Diencephalon (tissue), 2 donors: ENCODE measurements around the genes SH3BGR, FAM3B and RIPK4.

- RAMPAGE, long total RNA = no peak
Observed at GRCh38 chr21:39451262-39452442, at the start of gene SH3BGR. TSS of gene SH3BGR (plus strand) at chr21:39451970.

- RAMPAGE, long total RNA = no peak
Observed at GRCh38 chr21:39643940-39644445, 31.3 kb downstream of the B3GALT5 start.

- RAMPAGE, long total RNA = no peak
Observed at GRCh38 chr21:39788378-39788955, 43.5 kb downstream of the IGSF5 start.

DNA sequence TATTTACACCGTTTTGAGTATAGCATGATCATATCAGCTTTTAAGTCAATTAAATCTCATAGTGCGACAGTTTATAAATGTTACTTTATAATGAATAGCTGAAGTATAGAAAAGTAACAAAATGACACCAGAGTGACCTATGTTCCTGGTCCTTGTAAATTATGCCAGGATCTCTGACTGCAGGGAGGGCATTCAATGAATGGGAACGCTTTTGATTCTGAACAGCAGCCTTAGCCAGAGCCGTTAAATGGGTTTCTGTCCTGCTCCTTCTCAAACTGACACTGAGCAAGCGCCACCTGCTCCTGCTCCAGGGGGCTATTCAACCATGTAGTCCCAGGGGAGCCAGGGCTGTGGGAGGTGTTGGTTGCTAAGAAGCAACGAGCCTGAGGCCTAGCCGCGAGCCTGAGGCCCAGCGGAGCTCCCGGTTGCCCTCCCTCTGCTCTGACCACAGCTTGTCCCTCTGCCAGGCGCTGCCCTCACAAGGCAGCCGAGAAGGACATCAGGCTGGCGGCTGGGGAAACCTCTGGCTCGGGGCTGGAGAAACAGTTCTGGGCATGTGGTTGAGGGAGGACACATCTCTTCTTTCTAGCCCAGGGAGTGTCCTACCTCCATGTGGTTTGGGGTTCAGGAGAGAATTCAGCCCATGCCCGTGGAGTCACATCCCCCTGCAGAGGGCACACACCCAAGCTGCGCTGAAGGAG is 17.9 kb downstream of the PCP4 start:
- RAMPAGE, long total RNA = no peak

DNA sequence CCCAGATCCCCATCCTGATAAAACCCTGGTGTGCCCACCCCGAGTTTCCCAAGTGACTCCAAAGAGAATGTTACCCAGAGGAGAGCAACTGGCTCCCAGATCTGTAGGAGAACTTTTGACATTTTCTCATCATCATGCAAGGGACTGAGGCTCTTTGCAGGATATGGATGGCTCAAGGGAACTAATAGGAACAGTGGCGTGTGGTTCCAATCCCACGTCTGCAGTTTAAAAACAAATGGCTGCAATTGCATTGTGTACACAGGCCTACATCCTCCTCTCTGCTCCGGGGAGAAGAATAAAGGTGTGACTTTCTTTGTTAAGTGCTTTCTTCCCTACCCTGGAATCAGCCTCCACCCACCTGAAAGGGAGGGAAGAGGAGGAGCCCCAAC is 12.0 kb upstream of the BACE2 start:
- RAMPAGE, long total RNA = no peak

DNA sequence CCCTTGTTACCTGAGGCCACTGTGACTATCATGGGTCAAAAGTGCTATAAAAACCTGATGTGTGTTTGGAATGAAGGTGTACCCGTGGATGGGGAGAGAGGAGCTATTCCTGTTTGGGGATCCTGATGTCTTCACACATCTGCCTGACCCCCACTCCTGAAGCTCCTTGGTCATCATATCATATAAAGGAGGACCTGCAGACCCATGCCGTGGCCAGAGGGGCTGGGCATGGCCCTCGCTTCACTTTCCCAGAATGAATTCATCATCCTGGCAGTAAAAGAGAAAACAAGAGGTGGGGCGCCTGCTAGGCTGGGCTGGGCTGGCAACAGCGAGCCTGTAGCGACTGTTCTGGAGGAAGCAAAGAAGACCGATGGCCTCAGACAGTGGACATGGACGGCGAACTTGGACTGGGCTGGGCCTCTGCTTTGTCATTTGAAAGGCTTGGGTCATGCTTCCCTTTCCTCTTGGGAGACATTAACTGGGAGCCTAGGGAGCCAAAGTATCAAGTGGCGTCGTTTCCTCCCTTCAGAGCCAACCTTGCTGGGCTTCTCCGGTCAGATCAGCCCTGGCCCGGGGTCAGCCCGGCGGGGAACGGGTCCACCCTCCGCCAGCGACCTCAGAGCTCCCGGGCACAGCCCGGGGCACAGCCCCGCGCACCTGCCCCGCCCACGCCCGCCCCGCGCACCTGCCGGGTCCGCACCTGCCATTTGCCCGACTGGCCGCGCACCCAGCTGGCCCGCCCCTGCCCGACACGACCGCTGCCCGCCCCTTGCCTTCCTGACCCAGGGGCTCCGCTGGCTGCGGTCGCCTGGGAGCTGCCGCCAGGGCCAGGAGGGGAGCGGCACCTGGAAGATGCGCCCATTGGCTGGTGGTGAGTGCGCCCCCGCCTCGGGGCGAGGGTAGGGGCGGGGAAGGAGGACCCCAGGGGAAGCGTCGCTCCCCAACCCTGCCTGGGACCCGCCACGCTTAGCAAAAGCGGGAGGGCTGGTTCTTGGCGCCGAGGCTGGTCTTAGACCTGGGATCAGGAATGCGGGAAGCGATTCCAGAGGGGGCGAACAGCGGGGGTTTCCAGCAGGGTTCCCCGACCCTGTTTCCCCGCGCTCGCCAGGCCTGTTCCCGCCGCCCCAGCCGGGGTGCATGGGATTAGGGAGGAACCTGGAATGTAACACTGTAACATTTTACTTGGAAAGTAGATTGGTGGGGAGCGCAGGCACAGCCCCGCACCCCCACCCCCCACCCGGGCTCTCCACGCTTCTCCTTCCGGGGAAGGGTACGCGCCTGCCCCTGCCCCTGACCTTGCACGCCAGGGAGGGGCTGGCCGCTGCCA is at the start of gene FAM3B:
TSS of gene FAM3B (plus strand) at position 774 of the 1,327 bp plus-strand sequence.
- RAMPAGE, long total RNA = start-site peak on the plus strand centred at position 790 of the sequence, 90 bp wide, 8 and 11 reads in 2 replicates

DNA sequence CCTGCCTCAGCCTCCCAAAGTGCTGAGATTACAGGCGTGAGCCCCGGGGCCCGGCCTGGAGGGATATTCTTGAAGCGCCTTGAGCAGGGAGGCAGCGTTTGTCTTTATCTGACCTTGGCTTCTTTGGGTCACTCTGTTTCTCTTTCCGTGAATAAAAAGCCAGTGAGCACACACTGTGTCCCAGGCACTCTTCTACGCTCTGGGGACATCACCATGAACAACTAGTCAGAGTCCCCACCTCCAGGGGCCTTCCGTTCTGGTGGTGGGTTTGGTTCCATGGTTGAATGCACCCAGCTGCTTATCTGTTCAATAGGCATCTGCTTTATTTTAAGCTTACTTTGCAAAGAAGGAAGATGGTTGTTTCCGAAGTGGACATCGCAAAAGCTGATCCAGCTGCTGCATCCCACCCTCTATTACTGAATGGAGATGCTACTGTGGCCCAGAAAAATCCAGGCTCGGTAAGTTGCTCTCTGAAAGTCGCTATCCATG is 5.7 kb downstream of the MX1 start:
- RAMPAGE, long total RNA = no peak

DNA sequence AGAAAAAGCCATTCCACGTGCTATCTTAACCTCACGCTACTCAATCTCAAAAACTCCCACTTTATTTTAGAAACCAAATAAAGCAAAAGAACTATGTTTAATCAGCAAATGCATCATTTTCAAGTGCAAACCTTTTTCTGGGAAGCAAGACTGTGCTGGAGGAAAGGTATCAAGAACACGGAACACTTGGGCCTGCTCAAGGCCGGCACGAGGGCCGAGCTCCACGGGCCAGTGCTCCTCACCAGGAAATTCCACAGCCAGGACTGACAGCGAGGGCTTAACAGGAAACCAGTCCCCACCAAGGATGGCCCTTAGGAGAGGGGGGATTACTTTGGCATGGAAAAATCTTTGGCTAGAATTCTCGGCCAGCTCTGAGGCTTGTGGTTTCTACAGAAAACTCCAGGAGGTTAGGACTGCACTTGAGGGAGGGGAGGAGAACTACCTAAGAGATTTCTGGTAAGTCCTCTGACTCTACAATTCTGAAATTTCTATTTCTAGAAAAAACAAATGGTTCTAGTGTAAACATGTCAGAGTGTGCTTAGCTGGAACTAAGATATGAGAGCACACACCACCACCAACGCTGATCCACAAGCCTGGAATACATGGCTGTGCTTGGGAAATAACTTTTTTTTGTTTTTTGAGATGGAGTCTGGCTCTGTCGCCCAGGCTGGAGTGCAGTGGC is 22.1 kb downstream of the TMPRSS2 start:
- RAMPAGE, long total RNA = no peak

DNA sequence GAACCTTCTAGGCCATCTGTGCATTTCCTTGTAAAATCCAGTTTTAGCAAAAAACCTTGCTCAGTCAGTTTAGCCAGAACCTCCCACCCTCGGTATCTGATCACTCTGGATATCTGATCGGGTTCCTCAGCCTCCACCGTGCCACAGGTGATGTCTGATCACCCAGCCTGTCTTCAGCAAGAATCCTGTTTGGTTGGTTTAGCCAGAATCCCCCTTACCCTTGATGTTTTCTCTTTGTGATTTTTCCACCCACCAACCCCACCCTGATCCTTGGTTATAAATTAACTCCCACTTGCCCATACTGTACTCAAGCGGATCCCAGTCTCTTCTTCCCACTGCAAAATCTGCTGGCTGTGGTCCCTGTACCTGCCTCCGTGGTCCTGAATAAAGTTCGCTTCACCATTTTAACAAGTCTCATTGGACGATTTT is 8.6 kb downstream of the TMPRSS2 start:
- RAMPAGE, long total RNA = no peak

GRCh38 chr21:41506958-41507418 is 970 bp downstream of the TMPRSS2 start:
- RAMPAGE, long total RNA = no peak

DNA sequence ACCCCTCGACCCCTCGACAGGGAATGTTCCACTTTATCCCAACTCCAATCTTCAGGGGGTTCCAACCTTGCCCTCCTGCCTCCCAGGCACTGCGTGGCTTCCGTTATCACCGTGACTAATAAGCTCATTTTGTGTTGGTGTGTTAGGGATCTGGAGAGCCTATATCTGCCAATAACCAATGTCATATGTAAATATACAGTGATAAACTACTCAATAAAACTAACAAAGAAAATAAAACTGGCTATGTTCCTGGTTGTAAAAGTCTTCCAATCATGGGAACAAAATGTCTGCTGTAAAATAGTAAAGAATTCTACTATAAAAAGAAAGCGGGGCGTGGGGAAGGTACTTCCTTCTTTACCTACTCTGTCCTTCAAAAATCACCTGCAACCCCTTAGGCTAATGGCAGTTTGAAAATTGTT is 18.3 kb upstream of the TMPRSS2 start:
- RAMPAGE, long total RNA = no peak

DNA sequence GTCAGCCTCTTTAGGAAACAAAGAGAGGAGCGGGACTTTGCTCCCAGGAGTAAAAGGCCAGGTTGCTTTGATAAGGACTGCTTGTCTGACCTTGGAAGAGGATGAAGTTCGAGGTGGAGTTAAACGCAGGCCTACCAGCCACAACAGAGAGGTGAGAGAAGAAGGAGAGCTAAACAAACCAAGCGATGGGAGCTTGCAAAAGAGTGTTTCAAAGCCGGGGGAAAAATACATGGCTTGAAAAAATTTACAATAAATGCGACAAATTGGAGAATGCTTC is 50.0 kb upstream of the TMPRSS2 start:
- RAMPAGE, long total RNA = no peak

DNA sequence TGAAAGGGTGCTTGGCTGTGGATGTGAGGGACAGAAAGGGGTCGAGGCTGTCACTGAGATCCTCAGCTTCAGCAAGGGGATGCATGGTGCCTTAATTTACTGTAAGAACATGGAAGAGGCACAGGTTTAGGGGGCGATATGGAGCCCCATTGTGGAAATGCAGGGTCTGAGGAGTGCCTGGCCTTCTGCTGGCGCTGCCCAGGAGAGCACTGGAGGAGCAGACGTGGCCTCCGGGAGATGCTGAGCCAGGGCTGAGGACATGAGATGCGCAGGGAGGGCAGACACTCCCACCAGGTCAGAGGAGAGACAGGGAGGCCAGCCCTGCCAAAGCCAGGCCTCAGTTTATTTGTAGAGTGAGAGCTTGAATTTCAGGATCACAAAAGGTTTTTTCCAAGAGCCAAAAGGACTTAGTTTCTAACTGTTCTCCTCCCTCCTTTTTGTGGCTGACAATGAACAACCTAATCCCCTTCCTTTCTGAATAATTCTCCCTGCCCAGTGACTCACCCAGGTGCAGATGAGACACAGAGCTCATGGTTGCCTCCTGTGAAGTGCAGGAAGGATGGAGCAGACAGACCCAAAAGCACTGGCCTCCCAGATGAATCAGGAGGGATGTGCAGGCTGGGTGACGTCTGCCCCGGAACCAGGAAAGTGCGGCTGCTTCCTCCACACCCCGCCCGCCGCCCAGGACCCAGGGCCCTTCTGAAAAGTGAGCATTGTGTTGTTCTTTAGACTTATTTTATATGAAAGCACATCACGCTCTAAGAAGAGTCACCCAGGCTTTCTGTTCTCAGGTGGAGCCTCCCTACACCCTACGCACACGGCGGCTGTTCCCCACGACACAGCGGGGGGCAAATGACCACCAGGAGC is 73.0 kb upstream of the TMPRSS2 start:
- RAMPAGE, long total RNA = no peak

DNA sequence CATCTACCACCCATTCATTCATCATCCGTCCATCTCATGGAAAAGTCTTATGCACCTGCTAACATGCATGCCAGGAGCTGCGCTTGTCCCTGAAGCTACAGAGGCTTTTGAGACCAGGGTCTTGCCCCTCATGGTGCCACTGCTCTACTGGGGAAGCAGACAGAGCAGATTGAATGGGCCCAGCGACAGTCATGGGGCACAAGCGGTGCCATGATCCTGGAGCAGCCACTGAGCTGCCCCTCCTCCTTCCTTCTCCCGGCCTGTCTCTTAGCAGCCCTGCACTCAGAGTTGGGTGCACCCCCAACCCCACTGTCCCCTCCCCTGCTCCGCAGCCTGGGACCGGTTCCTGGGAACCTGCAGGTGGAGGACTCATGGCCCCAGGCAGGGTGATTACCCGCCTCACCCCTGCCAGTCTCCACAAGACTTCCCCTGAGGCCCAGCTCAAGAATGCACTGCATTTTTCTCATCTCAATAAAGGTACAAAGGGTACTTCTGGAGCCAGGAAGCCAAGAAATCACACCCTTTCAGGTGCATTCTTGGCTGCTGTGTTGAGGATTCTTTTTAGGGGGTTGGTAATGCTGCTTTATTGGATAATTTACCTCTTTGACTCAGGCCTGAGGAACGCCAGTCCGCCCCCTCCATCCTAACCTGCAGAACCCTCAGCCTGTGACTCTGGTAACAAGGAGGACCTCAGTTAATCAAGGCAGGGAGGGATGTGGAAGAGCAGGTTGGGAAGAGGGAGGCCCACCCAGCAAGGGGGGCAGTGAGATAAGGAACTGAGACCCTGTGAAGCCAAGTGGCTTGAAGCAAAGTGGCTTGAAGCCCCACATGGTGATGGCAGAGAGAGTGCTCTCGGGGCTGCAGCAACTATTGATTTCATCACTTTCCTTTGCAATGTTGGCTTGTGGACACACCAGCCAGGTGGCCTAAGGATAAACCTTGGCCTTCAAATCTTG is 126.3 kb upstream of the TMPRSS2 start:
- RAMPAGE, long total RNA = no peak

DNA sequence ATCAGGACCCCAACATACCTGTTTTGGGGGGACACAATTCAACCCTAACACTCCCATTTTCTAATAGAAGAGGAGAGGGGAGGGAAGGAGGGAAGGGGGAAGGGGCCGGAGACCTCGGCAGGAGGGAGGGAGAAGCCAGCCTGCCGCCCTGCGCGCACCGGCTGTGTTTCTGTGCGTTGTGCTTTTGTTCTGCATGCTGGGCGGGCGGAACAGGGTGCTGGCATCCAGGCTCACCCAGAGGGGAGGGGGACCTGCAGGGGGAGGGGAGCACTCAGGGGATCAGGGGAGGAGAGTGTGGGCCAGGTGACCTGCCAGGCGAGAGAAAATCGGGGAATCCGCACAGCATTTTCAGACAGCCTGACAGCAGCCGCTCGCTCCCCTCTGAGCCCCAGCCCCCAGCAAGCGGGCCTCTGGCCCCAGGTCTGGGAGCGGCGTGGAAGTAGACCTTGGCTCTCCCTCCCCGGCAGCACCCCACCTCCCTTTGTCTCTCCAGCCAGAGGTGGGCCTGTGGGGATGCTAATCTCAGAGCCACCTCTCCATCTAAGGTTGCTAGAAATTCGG is 54.6 kb downstream of the RIPK4 start:
- RAMPAGE, long total RNA = no peak

DNA sequence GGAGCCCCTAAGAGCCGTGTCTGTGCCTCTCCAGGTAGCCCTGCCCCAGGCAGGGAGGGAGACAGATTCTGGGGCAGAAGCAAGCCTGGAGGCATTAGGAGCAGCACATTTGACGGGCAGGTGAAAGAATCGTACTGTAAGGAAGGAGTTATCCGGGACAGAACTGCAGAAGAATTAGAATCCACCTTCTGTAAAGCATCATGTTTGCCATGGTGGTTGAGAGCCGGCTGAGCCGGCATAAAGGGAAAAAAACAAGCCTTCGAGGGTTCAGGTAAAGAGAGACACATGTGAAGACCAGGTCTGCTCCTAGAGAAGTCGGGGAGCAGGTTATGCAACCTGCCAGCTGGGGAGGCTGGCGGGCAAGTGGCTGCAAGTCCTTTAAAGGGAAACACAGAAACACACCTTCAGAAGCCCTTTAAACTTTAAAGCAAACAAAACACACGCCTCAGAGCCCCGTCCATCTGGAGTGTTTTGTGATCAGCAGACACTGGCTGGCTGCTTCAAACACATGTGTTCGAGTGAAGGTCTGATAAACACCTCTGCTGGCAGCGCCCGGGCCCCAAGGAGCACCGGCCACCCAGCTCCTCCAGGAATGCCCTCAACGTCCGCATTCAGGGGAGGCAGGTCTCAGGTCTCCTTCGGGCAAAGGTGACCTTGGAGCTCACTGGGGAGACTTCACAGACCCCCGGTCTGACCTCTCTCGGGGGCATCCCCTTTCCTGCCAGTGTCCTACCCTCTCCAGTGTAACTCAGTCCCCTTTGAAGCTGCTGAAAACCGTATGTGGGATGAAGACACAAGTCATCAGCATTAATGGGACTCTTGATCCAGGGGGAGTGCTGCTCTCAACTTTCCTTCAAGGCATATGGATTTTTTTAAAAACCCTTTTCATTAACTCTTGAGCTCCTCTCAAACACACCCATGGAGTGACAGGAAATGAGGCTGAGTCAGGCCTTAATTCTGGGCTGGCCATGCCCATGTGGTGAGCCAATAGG is 15.2 kb downstream of the RIPK4 start:
- RAMPAGE, long total RNA = no peak

DNA sequence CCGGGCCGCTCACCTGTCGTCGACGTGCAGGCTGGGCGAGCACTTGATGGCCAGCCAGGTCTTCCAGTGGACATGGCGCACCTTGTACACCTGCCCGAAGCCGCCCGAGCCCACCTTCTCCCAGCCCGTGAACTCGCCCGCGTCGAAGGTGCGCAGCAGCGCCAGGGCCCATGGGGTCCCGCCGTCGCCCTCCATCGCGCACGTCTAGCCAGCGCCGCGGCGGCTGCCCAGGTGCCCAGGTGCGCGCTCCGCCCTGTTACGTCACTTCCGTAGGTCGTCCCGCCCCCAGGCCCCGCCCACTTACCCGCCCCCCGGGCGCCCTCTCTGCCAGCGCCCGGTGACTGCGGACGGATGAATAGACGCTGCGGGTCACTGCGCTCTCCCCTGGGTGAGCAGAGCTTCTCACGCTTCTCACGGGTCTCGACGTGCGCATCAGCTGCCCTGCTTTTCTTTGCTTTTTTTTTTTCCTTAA is at the start of gene RIPK4:
TSS of gene RIPK4 (minus strand) at position 206 of the 472 bp plus-strand sequence.
- RAMPAGE, long total RNA = no peak

DNA sequence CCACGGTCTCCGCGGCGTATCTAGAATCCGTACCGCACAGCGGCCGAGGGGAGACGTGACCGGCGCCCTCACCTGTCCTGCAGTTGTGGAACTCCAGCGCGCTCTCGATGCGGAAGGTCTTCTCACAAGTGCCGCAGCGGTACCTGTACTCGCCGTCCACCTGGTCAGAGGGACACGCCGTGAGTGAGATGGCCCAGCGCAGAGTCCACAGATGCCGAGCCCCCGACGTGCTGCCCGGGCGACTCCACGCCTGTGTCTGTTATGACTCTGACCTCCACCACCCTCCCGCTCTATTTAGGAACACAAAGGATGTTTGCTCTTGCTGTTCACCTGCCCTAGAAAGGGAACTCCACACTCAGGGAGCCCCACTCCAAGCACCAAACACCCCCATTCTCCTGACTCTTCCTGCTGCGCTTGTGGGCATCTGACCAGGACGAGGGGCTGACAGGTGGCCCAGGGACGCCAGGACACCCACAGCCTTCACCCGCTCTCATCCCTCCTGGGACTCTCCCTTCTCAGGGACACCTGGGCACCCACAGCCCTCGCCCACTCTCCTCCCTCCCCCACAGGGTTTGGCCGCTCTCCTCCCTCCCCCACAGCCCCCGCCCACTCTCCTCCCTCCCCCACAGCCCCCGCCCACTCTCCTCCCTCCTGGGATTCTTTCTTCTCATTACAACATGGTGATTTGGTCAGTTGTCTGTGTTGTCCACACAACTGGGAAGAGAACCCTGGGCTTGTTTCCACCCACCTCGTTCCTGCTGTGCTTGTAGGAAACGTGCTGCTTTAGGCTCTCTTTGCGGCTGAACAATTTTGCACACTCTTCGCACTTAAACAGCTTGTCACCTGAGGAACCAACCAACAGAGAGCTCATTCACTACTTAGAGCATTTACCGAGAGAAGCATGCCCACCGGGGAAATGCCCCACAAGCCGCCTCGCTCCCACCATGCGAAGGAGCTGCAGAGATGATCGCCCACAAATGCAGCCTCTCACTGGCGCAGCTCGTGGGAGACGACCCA is 43.5 kb downstream of the PRDM15 start:
- RAMPAGE, long total RNA = no peak

DNA sequence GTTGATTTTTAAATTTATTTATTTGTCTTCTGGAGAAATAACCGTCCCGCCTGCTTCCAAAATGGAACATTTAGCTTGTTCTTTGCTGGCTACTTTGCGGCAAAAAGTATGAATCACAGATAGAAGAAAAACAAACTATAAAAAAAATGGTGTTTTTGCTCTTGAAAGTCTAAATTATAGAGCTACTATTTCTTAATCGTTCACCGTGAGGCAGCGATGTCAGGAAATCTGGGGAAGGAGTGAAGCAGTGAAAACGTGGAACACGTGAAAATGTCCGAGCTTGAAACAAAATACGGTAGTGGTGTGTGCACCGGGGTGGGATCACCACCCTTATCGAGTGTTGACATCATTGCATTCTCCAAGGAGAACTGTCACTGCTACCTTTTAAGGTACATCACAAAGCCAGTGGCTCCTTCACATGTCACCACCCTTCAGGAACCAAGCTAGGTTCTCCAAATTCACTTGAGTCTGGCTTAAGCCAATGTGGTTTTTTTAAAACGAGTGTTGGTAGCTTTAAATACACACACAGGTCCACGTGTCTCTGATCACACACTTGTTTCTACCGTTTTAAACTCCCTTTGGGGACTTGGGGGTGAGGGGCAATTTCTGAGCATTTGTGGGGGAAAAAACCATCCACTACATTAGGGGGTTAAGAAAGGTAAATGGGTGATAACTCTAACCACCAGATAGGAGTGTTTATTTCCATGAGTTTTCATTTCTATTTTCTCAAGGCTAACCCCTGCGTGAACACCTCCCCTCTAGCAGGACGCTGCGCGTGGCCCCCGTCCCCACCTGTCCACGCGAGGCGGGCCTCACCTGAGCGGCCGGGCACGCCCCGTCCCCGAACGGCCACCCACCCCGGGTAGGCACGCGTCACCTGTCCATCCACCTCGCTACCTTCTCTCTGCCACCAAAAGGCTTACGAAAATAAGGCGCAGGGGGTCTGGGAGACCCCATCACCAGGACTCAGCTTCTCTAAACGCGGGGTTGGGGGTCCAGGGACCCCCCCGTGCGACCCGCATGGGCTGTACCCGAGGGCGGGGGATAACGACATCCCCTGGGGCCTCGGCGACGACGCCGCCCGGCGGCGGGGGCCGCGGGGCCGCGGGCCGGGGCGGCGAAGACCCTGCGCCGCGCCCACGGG is 1.0 kb downstream of the PRDM15 start:
- RAMPAGE, long total RNA = no peak

DNA sequence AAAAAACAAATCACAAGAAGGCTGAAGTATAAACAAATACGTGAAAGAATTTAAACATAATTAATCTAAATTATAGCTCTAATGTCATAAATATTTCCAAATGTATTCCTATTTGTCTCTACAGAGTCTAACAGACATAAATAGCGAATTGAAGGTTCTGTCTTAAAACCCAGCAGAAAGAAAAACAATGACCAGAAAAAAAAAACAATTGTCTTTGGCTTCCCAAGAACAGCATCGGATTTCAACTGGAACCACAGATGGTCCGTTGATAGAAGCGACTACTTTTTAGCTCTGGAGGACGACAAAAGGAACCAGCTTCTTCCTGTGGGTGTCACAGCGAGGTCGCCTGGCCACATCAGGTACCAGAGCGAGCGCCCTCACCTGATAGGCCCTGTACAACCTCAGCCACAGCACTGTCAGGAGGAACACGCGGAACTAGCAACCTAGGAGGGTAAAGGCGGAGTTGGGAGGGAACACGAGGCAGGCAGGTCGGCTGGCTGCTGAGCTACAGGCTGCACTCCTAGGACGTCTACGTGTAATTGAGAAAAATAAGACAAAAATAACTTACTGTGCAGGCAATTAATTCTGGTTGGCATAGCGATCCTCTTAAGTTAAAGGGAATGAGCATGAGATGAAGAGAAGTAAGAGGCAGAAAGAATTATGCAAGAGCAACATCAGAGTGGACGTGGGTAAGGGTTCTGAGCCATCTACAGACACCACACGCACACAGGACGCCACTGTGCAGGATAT is 16.7 kb upstream of the PRDM15 start:
- RAMPAGE, long total RNA = no peak